Spleen (tissue), 7 donors: ENCODE measurements around a stretch of chr22.

- PRO-cap, 4 experiments = peak in 1 of 4 experiments; most common minus-strand start chr22:36352336 (in 1)
- RAMPAGE, long total RNA, 4 experiments = no peak in any of the 4 experiments
Observed at GRCh38 chr22:36351608-36352478, 35.9 kb downstream of the MYH9 start.

- PRO-cap, 4 experiments = no peak in any of the 4 experiments
- RAMPAGE, long total RNA, 4 experiments = no peak in any of the 4 experiments
Observed at GRCh38 chr22:36357778-36358147, 30.0 kb downstream of the MYH9 start.

GRCh38 chr22:36359239-36359530, 28.6 kb downstream of the MYH9 start:
- PRO-cap, 4 experiments = no peak in any of the 4 experiments
- RAMPAGE, long total RNA, 4 experiments = no peak in any of the 4 experiments

GRCh38 chr22:36360837-36361327, 26.9 kb downstream of the MYH9 start:
- PRO-cap, 4 experiments = no peak in any of the 4 experiments
- RAMPAGE, long total RNA, 4 experiments = no peak in any of the 4 experiments

- PRO-cap, 4 experiments = peak in 3 of 4 experiments; most common plus-strand start chr22:36386212 (in 3); most common minus-strand start chr22:36385933 (in 1)
- RAMPAGE, long total RNA, 4 experiments = no peak in any of the 4 experiments
Observed at GRCh38 chr22:36385850-36386297, 1.9 kb downstream of the MYH9 start.

DNA sequence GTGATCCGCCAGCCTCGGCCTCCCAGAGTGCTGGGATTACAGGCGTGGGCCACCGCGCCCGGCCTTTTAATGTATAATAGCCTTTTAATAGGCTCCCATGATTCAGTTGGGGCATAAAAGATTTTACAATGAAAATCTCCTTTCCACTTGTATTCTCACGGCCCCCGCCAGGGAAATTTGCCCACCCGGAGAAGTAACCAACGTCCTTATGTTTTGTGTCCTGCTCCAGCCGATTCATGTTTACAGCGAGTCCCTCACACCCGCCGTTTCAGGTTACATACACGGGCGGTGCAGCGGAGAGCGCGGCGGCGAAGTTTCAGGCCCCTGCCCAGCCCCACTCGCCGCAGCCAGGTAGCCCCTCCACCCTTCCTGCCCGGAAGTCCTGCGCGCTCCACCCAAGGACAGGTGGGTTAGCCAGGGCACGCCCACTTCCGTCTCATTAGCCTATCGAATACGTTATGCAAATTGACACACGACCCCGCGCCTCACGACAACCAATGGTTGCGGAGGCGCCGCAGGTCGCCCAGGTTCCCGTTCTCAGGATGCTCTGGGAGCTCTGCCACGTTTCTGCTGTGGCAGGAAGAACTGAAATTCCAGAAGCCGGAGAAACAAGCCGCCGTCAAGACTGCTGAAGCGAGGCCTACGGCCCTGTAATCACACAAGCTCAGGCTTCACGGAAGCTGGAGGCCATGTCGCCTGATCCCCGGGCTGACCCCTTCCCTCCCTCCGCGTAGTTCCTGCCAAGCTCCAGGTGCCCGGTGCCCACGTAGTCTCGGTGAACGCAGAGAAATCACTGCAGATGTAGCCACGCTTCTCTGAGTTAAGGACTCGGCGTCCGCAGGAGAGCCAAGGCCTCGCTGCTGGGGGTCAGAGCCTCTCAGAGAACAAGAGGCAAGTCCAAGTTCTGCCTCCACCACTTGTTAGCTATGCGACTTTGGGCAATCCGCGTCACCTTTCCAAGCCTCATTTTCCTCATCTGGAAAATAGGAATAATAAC, 22.3 kb upstream of the MYH9 start:
- PRO-cap, 4 experiments = peak in 3 of 4 experiments; most common plus-strand start position 596 of the sequence (in 2); most common minus-strand start position 371 of the sequence (in 3)
- RAMPAGE, long total RNA, 4 experiments = no peak in any of the 4 experiments

- PRO-cap, 4 experiments = no peak in any of the 4 experiments
- RAMPAGE, long total RNA, 4 experiments = no peak in any of the 4 experiments
Observed at GRCh38 chr22:36512304-36512718, 5.5 kb upstream of the FOXRED2 start.

- PRO-cap, 4 experiments = no peak in any of the 4 experiments
- RAMPAGE, long total RNA, 4 experiments = no peak in any of the 4 experiments
Observed at GRCh38 chr22:36701321-36701747, 2.2 kb downstream of the CACNG2 start.

DNA sequence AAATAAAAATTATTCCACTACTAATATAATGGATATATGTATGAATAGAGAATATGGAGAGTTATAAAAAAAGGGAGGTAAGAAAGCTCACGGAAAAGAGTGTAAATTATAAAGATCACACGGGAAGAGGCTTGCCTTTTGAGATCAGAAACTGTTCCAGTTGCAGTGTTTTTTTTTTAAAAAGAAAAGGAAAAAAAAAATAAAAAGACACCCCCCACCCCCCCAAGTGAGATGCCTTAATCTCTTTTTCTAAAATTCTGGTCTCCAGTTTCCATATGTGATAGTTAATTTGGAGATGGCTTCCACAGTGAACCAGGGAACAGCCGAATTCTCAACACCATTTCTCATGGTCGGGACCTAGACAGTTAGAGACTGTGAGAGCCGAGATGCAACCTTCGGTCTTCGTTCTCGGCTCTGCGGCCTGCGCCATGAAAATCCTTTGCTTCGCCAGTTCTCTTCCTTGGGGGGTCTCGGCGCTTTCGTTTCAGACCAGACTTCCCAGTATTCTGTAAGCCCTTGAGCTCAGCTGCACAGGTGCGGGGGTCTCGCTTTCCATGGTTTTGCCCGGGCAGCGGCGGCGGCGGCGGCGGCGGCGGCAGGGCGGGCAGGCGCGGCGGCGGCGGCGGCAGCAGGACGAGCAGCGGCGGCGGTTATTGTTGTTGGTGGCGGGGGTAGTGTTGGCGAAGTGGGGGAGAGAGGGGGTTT, 732 bp downstream of the CACNG2 start:
- PRO-cap, 4 experiments = no peak in any of the 4 experiments
- RAMPAGE, long total RNA, 4 experiments = no peak in any of the 4 experiments

DNA sequence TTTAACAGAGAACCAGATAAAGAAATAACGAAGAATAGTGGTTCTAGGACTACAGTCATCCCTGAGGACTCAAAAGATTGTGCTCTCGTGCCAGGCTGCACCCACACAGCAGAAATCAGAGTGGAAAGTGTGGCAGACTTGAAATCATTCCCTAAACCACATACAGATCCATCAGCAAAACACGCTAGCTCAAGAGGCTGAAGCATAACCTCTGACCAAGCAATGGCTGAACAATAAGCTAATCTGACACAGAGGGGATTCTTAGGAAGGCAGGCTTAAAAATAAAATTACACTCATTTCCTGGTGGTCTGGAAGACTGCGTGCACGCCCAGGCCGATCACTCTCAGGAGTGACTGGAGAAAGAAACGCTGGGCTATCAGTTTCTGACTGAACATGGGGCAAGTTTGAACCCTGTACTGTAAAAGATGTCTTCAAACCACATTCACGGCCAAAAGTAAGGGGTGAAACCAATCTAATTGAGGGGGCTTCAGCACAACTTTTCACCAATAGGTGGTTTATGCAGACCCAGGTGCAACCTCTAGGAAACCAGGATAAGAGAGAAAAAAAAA, 19.1 kb downstream of the NCF4 start:
- PRO-cap, 4 experiments = no peak in any of the 4 experiments
- RAMPAGE, long total RNA, 4 experiments = no peak in any of the 4 experiments

GRCh38 chr22:36921221-36921741, 7.9 kb downstream of the CSF2RB start:
- PRO-cap, 4 experiments = no peak in any of the 4 experiments
- RAMPAGE, long total RNA, 4 experiments = no peak in any of the 4 experiments

DNA sequence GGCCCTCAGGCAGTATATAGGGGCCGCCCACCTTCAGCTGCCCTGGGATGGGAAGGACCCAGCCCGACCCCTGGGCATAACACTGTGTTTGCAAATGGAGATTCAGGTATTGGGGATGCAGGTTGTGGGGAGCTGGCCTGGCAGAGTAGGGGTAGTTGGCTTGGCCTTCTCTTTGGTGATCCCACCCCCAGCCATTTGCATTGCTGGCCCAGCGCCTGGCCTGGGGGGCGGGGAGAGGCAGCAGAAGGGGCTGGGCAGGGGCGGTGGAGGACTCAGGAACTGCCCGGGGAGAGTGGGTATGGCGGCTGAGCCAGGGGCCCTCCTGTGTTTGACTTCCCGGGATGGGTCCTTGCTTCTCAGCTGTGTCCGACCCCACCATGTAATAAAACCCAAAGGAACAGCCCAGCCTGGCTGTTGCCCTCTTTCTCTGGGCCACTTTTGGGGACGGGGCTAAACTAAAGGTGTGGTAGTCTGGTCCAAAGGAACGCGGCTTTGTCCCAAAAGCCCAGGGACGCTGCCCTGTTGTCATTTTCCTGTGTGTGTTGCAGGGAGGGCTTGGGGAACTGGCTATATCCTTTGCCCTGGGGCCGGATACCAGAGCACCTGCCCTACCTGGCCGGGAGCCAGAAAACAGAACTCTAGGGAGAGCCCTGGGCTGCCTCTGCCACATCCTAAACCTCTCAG, 11.6 kb downstream of the KCTD17 start:
- PRO-cap, 4 experiments = no peak in any of the 4 experiments
- RAMPAGE, long total RNA, 4 experiments = no peak in any of the 4 experiments

DNA sequence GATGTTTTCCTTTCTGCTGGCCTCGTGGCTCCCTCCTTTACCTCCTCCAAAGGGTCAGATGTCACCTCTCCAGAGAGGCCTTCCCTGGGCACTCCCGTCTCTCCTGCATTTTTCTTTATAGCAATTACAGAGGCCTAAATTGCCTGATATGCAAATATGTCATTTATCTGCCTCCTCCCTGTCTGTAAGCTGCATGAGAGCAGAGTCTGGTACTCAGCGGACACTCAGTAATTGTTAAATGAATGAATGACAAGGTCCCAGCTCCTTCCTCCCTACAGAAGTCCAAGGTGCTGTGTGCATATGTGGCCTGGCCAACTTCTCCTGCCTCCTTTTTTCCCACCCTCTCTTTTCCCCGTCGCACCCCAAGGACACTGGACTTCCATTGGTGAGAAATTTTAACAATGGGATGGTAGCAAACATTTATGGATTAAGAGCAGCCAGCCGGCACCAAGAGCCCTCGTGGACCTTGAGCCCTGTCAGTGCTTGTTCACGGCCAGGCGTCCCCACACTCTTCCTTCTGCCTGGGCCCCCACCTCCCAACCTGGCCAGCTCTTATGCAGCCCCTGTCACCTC, 1.7 kb downstream of the TMPRSS6 start:
- PRO-cap, 4 experiments = no peak in any of the 4 experiments
- RAMPAGE, long total RNA, 4 experiments = no peak in any of the 4 experiments

GRCh38 chr22:37176282-37177092, 11.6 kb downstream of the C1QTNF6 start:
- PRO-cap, 4 experiments = no peak in any of the 4 experiments
- RAMPAGE, long total RNA, 4 experiments = no peak in any of the 4 experiments

DNA sequence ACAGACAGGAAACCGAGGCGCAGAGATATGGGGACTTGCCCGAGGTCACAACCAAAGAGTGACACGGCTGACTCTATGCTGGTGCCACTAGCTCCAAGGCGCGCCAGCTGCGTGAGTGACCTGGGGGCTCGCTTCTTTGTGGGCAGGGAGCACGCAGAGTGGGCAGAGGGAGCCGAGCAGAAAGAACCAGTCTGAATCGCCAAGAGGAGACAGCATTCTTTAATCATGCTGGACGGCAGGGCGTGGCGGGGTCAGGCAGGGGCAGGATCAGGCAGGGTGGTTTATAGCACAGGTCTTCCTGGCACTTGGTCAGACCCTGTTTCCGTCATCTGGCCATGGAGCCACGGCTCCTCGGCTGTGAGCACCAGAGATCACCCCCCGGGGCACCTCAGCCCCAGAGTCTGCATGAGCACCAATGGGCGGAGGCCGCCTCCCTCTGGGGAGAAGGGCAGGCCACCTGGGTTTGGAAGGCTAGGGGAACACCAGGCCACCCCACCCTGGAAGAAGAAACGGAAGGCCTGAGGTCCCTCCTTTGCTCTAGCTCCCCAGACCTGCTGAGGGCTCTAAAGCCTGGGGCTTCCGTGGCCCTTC, 8.0 kb downstream of the C1QTNF6 start:
- PRO-cap, 4 experiments = no peak in any of the 4 experiments
- RAMPAGE, long total RNA, 4 experiments = no peak in any of the 4 experiments

DNA sequence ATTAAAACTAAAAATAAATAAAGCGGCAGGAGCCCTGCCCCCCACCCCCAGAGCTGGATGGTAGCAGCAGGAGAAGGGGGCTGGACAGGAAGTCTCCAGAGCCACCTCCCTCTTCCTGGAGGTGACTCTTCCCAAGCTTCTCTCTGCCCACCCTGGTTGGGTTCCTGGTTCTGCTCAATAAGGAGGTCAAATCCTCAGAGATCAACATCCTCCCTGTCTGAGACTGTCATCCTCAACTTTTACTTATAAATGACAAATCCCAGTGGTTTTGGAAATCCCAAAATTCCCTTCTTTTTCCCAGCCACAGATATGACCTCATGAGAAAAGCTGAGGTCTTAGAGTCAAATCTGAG, 1.0 kb downstream of the C1QTNF6 start:
- PRO-cap, 4 experiments = no peak in any of the 4 experiments
- RAMPAGE, long total RNA, 4 experiments = no peak in any of the 4 experiments

DNA sequence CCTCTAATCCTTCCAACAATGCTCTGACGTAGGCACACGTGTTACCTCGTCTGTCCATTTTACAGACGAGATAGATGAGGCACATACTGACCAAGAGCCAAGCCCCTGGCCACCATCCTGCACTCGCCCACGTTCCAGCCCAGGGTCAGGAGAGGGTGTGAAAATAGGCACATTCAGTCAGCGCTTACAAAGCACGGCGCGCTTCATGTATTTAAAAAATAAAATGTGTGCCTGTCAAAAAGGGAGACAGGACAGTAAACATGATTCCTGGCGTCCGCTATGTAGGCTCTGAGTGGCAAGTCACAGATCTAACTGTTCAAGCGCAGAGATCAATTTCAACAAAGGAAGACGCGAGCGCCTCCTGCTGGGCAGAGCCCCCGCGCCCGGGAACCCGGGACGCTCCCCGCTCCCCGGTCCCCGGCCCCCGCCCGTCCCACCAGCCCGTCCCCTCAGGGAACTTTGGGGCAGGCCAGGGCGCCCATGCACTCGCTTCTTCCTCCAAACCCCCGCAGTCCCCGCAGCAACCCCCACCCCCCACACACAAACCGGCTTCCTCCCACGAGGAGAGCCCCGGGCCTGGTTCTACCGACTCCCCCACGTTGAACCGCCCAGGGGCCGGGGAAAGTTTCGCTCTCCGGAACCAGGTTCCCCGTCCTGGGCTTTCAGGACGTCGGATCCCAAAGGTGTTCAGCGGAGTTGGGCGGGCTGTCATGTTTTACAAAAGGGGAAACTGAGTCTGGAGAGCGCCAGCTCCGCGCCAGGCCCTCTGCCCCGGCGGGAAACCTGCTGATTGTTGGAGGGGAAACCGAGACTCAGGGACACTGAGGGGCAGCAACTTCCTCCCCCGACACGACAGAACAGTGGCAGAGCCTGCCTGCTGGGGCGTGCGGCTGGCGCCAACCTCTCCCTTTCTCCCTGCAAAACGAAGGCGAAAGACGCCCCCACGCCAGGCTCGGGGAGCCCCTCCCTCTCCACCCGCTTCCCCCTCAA, 10.5 kb upstream of the C1QTNF6 start:
- PRO-cap, 4 experiments = peak in 4 of 4 experiments; most common plus-strand start position 452 of the sequence (in 2); most common minus-strand start position 290 of the sequence (in 4)
- RAMPAGE, long total RNA, 4 experiments = start-site peak on the minus strand in 1 of 4 experiments, centred at position 910 of the sequence, 21 reads per replicate

- PRO-cap, 4 experiments = no peak in any of the 4 experiments
- RAMPAGE, long total RNA, 4 experiments = no peak in any of the 4 experiments
Observed at GRCh38 chr22:37241233-37241979, 2.7 kb downstream of the RAC2 start.

GRCh38 chr22:37242208-37243248, 1.5 kb downstream of the RAC2 start:
- PRO-cap, 4 experiments = peak in 4 of 4 experiments; most common plus-strand start chr22:37242720 (in 4); most common minus-strand start chr22:37242511 (in 2)
- RAMPAGE, long total RNA, 4 experiments = no peak in any of the 4 experiments

DNA sequence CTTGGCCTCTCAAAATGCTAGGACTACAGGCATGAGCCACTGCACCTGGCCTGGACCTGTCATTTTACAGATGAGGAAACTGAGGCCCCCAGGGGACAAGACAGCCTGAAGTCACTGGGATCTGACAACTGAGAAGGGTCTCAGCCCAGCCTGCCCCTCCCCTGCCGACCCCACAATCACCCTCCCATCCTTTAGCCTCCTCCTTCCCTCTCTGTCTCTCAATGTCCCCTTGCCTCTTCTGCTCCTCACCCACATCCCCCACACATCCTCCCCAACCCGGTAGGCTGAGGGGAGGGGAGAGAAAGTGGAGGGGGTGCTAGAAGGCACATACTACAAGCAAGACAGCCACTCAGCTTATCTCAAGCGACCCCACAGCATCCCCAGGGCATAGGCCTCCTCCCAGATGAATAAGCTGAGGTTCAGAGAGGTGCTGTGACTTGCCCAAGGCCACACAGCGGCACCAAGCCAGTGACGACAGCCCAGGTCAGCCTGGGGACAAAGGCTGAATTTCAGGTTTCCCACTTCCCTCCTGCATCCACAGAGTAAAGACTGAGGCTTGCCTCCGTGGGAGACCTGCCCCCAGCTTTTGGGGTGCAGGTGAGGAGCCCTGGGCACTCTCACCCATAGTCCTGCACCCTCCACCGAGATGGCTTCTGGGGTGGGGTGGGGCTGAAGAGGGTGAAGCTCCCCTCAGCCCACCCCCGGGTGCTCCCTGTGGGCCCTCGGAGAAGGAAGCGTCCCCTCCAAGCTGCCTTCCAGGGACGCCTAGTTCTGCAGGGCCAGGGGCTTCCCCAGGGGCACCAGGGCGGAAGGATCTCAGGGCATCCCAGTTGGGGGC, 601 bp downstream of the RAC2 start:
- PRO-cap, 4 experiments = peak in 3 of 4 experiments; most common plus-strand start position 521 of the sequence (in 2); most common minus-strand start position 382 of the sequence (in 1)
- RAMPAGE, long total RNA, 4 experiments = no peak in any of the 4 experiments